Omental fat pad (tissue), 4 donors: ENCODE measurements around the genes CLPX and DENND4A.

DNA sequence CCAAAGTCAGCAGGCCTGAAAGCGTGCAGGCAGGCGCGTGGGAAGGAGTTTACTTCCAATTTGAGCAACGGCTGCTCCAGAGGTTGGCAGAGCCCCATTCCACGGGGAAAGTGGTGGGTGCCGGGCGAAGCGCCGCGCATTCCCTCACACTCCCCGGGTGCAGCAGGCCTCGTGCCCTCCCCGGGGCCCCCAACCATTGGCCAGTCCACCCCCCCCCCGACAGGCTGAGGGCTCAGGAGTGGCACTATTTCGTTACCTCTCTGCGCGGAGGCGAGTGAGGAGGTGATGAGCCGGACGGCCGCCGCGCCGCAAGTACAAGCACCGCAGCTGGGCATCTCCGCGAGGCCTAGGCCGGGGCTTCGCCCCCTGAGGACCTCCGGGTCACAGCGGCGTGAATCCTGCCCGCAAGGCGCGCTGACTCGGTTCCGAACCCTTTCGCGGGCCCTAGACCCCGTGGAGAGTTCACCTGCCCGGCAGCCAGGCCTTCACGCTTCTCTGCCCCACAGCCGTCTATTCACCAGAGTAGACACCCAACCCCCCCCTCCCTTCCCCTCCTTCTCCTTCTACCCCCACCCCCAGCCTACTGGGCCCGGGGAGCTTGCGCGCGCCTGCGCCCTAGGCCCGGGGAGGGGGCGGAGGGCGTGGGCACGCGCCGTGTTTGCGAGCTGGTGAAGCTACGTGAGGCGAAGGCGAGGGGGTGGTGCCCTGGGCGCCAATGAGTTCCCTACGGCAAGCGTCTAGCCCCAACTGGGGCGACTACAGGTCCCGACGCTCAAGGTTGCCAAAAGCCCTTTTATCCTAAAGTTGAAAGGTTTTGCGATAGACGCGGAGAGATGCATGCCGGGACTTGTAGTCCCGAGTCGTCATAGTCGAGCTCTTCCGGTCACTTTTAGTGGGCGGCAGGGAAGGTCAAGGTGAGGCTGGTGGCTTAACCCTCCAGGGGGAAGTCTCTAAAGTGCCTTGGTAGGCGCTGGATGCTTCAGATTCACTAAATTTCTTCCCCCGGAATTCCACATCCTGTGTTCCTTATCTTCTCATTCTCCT is at the start of gene CLPX:
Gene CLPX (minus strand): TSS at position 524 of the 1,044 bp plus-strand sequence.
- PRO-cap = unidirectional peak, minus-strand start at position 497 of the sequence
- RAMPAGE, long total RNA, 4 experiments = start-site peak on the minus strand in 4 of 4 experiments, centred at positions 510 to 516 of the sequence, 60 to 467 reads per replicate

DNA sequence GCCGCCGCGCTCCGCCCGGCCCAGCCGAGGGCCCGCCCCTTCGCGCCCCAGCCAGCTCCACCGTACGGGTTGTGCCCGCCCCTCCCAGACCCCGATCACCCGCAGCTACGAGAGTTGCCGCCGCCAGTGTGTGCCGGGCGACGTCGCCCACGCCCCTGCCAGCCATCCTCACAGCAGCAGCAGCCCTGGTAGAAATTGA is 217 bp upstream of the PARP16 start:
- PRO-cap = no peak
- RAMPAGE, long total RNA, 4 experiments = no peak in any of the 4 experiments

DNA sequence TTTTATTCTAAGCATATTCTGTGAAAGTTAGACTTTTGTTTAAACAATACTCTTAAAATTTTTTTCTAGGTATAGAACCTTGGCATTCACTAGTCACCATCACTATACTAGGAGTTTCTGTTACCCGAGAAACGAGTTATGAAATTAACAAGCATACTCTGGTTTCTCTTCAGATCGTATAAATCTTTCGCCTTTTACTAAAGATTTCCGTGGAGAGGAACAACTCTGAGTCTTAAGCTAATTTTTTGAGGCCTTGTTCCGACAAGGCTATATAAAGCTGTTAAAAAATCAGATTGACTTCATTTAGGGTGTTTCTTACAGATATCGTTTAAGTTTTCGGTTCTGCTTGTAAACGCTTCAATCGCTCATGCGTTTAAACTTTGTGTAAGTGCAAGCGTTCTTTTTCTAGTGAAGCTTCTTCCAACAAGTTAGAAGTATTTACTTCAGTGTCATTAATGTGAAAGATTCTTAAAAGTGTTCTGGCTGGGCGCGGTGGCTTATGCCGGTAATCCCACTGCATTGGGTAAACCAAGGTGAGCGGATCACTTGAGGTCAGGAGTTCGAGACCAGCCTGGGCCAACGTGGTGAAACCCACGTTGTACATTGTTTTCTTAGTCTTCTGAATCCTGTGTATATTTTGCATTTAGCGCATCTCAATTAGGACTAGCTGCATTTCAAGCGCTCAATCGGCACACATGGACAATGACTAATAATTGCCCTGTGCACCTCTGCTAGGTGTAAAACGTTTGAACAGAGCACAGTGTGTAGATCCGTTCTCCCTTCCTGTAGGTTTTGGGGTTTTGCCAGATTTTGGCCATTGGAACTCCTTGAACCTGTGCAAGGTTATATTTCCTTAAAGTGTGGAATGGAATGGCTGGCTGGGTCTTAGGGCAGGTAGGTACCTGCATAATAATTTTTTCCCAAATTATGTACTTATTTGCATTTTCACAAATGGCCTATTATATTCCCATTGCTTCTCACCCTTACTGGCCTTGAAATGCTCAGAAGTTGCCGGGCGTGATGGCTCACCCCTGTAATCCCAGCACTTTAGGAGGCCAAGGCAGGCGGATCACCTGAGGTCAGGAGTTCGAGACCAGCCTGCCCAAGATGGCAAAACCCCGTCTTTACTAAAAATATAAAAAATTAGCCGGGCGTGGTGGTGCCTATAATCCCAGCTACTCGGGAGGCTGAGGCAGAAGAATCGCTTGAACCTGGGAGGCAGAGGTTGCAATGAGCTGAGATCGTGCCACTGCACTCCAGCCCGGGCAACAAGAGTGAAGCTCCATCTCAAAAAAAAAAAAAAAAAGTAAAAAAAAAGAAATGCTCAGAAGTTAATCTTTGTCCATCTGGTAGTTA is 18.3 kb upstream of the PARP16 start:
- PRO-cap = no peak
- RAMPAGE, long total RNA, 4 experiments = no peak in any of the 4 experiments

GRCh38 chr15:65354940-65356238 is 22.4 kb downstream of the IGDCC3 start:
- PRO-cap = no peak
- RAMPAGE, long total RNA, 4 experiments = no peak in any of the 4 experiments

DNA sequence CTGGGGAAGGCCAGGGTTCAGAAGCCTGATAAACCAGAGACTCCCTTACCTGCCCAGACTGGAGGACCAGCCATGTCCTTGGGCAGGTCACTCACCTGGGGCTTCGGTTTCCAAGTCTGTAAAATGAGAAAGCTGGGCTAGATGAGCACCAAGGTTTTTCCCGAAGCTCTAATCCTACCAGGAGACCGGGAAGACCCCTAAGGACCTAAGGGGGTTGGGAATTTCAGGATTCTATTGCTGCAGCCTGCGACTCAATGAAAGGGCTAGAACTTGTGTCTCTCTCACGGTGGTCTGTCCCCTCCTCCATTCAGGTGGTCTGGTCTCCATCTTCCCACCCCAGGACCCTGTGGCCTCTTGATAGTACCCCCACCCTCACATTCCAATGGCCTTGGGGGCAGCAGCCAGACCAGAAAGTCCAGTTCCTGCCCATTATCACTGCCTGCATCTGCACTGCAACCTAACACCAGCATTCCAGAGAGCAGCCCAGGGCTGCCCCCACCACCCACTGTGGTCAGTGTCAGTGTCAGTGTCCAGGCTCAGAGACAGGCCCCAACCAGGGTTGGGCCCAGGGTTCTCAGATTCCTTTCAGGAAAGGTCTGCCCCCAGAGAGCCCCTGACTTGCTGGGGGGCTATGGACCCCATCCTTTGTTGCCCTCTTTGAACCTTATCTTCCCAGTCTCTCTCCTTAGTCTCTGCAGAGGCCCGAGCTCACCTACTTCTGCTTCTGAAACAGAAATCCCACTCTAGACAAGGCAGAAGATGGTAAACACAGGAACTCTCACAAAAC is 12.6 kb downstream of the IGDCC3 start:
- PRO-cap = no peak
- RAMPAGE, long total RNA, 4 experiments = no peak in any of the 4 experiments

- PRO-cap = no peak
- RAMPAGE, long total RNA, 4 experiments = no peak in any of the 4 experiments
Measured at GRCh38 chr15:65423766-65424157, 1.0 kb upstream of the IGDCC4 start.

- PRO-cap = no peak
- RAMPAGE, long total RNA, 4 experiments = no peak in any of the 4 experiments
Measured at GRCh38 chr15:65531976-65532504, 1.8 kb downstream of the HACD3 start.

- PRO-cap = no peak
- RAMPAGE, long total RNA, 4 experiments = no peak in any of the 4 experiments
Measured at GRCh38 chr15:65540241-65540877, 10.1 kb downstream of the HACD3 start.

DNA sequence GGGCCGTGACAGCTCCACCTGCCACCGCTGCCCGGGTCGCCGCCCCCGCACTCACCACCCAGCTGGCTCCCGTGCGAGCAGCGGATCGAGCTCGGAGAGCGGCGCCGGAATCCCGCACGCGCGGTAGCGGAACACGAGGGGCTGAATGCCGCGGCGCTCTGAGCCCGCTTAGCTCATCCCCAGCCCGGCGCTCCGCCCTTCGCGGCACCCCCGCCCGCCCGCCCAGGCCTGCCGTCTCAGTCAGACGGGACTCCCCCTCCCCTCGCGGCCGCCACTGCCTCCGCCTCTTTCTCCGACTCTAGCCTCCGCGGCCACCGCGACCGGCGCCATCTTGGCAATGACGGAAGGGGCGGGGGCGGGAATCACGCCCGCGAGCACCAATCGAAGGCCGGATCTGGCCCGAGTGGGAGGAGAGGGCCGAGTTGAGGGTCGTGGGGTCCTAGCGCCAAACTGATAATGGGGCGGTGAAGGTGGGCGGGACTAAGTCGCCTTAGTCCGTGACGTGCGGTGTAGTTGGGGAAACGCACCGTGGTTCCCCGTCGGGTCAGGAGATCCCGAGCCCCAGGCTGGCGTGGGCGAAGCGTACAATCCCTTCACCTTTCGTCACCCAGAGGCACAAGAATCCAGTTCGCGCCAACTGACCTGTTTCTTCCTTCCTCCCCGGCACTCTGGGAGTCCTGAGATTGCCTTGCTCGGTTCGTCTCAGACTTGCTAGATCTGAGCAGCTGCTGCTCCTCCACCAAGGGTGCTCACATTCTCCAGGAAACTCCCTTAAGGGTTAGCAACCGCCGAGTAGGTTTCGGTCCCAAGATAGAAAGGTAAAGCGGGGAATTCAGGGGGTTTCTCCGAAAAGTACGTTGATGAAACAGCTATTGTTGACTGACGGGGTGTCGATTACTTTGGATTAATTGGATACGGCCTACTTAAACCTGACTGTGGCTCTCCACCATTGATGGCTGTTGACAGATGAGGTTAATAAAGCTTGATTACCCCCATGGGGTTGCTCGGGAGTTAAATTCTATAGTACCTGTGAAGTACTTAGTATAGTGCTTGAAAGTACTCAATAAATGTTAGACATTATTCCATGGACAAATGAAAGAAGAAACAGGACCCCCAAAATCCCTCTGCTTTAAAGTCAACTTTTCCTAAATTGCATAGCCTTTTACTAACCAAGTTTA is at the start of gene DENND4A:
Gene DENND4A (minus strand): TSS at position 339 of the 1,178 bp plus-strand sequence.
- PRO-cap = bidirectional peak, plus-strand start at position 547 of the sequence, minus-strand start at position 339 of the sequence
- RAMPAGE, long total RNA, 4 experiments = start-site peak on the minus strand in 1 of 4 experiments, centred at position 145 of the sequence, 444 reads per replicate

GRCh38 chr15:66080596-66081044 is 172.9 kb downstream of the MEGF11 start:
- PRO-cap = no peak
- RAMPAGE, long total RNA, 4 experiments = no peak in any of the 4 experiments

DNA sequence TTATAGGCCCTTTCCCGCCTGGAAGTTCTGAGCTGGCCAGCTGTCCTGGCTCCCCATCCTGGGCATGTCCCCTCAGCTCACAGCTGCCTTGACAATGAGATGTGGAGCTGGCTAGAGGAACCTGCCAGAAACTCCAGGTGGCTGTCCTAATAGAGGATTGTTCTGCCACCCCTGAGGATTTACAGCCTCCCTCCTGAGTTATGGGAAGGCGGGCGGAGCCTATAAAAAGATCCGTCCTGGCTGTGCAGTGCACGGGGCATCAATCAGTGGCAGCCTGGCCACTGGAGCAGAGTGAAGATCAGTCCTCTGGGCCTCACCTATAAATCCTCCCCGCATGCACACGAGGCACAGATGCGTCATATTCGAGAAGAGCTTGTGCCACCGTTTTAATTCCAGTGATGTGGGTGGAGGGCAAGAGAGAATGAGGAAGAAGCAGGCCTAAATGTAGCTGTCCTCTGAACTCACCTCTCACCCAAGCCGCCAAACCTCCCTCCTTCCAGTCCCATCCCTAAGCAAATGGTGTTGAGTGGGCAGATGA is 90.0 kb downstream of the MEGF11 start:
- PRO-cap = no peak
- RAMPAGE, long total RNA, 4 experiments = no peak in any of the 4 experiments

DNA sequence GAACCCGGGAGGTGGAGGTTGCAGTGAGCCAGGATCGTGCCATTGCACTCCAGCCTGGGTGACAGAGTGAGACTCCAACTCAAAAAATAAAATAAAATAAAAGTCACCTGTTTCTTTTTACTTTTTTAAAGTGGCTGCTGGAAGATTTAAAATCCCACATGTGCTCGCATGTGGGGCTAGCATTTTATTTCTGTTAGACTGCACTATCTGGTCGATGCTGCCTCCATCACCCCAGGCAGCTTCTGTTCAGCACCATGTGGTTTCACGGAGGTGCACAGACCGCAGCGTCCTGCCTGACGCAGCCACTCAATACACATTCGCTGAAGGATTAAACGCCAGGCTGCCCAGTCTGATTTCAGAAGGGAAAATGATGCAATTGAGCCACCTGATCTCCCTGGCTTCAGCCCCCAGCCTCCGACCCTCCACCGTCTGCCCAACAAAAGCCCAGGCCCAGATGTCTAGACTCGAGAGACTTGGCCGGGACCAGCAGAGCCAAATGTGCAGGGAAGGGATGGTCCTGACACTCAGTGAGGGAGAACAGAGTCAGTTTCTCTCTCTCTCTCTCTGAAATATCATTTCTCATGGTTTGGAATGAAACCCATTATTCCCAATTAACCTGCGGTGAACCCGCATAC is 84.5 kb downstream of the MEGF11 start:
- PRO-cap = no peak
- RAMPAGE, long total RNA, 4 experiments = no peak in any of the 4 experiments

DNA sequence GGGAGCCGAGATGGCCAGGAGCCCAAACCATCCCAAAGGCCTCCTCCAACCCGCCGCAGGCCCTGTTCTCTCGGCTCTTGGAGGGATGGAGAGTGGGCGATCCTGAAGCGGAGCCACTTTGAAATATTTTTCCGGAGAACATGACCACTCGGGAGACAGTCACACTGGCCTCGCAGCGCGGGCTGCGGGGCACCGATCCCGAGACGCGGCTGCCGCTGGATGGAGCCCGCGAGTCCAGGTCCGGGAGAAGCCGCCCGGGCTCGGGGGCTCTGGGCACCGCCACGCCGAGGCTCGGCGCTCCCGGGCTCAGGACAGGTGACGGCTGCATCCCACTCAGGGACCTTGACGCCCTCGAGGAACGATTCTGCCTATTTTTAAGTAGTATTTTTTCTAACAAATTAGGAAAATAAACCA is 1.2 kb downstream of the MEGF11 start:
- PRO-cap = no peak
- RAMPAGE, long total RNA, 4 experiments = no peak in any of the 4 experiments

GRCh38 chr15:66293773-66294488 is 563 bp downstream of the DIS3L start:
- PRO-cap = unidirectional peak, plus-strand start at chr15:66293815
- RAMPAGE, long total RNA, 4 experiments = start-site peak on the plus strand in 2 of 4 experiments, at chr15:66293808-66293885 at its widest, 22 to 27 reads per replicate

DNA sequence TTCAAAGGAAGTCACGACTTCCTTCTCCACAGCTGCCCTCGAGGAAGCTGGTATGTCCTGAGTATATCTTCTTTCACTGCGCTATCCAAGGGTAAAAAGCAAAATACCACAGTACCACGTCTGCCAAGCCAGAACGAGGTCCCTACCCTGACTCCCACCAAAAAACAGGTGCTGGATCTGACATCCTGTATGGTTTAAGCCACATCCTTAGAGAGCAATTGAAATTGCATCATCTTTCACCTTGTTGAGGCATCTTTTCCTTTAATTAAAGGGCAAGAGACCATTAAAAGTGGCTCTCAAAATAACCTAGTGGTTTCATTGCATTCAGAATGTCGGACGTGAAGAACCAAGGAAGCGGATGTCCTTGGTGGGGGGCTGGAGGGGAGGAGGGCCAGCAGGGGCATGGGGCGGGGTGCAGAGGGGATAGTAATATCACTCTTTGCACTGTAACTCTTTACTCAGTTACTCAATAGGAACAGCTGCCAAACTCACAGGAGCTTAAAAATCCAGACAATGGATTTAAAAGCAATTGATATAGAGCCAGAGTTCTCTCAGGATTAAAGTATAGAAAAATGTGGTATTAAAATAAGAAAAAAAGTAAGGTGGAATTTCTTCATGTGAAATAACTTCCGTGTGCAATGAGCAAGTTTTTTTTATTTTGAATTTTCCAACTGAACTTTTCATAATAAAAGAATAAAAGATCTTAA is 13.8 kb upstream of the TIPIN start:
- PRO-cap = no peak
- RAMPAGE, long total RNA, 4 experiments = no peak in any of the 4 experiments

DNA sequence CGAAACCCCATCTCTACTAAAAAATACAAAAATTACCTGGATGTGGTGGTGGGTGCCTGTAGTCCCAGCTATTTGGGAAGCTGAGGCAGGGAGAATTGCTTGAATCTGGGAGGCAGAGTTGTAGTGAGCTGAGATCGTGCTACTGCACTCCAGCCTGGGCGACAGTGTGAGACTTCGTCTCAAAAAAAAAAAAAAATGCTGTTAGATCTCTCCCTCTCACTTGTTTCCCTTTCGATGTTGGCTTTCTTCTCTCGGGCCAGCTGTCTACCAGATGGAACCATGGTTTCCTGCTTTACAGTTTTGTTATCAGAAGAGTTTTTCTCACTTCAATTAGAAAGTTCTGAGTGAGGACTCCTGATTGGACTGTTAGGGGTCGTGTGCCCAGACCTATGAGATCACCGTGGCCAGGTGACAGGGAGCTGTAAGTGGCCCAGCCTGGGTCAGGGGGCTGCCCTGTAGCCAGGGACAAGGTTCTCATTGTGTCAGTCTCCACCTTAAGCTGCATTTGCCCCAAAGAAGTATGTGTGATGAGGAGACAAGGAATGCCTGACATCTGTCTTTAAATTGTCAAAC is 25.4 kb downstream of the SNAPC5 start:
- PRO-cap = no peak
- RAMPAGE, long total RNA, 4 experiments = no peak in any of the 4 experiments

GRCh38 chr15:66473344-66473697 is 24.2 kb downstream of the SNAPC5 start:
- PRO-cap = no peak
- RAMPAGE, long total RNA, 4 experiments = no peak in any of the 4 experiments

- PRO-cap = no peak
- RAMPAGE, long total RNA, 4 experiments = no peak in any of the 4 experiments
Measured at GRCh38 chr15:66488124-66488802, 9.3 kb downstream of the SNAPC5 start.

GRCh38 chr15:66649174-66649715 is 52.8 kb upstream of the SMAD6 start:
- PRO-cap = no peak
- RAMPAGE, long total RNA, 4 experiments = no peak in any of the 4 experiments

- PRO-cap = no peak
- RAMPAGE, long total RNA, 4 experiments = no peak in any of the 4 experiments
Measured at GRCh38 chr15:66679066-66679509, 22.9 kb upstream of the SMAD6 start.